Urinary bladder (tissue), 3 donors: ENCODE data around the genes CACHD1 and AK4.

DNA sequence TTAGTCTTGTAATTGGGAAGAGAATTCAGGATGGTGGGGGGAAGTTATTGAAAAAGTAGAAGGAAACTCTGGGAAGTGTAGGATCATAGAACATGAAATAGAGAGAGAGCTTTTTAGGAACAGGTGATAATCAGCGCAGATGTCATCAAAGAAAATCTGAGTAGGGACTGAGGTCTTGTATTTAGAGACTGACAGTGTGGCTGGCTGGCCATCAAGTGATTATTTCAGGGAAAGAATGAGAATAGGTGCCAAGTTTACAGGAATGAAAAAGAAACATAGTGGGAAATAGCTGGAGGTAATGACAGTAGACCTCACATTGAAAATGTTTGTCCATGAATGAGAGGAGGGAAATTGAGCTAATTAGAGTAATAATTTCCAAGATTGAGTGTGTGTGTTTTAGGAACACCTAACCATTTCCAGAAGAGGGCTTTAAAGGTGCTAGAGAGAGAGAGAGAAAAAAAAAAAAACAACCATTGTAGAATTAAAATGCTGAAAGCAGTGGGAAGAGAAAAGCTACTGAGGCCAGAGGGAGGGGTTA lies 120.2 kb upstream of the UBE2U start:
- PRO-cap = no peak
- RAMPAGE, long total RNA = no peak

DNA sequence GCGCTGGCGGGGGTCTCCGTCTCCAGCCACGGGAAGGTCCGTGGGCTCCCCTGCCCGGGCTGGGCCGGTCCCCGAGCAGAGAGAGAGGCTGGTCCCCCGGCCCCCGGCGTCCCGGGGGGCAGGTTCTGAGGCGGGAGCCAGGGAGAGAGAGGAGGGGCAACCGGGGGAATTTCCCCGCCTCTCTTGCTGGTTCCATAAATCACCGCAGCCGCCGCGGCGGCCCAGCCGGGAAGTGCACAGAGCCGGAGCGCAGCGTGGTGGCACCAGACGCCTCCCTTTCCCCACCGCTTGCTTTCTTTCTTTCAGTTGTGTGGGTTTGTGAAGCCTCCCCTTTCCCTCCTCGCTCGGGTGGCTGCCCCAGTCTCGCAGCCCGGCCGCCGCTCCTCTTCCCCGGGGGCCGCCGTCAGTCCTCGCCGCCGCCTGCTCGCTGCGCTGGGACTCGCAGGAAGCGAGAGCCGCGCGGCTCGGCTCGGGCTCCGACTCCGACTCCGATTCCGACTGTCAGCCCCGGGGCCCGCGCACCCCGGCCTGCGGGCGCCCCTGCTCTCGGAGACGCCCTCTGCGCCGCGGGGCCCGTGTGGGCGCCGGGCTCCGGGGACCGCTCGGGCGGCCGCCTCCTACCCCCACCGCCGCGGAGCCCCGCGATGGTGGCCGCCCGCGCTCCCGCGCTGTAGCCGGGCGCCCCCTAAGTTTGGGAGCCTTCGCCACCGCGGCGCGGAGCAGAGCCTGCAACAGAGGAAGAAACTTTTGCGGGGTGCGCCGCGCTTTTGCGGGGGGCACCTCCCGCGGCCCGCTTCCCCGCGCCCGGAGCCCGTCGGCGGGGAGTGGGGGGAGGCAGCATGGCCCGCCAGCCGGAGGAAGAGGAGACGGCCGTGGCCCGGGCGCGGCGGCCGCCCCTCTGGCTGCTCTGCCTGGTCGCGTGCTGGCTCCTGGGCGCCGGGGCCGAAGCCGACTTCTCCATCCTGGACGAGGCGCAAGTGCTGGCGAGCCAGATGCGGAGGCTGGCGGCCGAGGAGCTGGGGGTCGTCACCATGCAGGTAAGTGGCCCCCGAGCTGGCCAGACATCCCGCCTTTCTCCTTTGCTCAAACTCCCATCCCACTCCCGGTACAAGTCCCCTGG lies at the start of gene CACHD1:
Gene CACHD1, plus strand, starts transcription at position 224 of the 1,120 bp plus-strand sequence.
- PRO-cap = bidirectional peak, plus-strand start at position 224 of the sequence, minus-strand start at position 113 of the sequence
- RAMPAGE, long total RNA = no peak

DNA sequence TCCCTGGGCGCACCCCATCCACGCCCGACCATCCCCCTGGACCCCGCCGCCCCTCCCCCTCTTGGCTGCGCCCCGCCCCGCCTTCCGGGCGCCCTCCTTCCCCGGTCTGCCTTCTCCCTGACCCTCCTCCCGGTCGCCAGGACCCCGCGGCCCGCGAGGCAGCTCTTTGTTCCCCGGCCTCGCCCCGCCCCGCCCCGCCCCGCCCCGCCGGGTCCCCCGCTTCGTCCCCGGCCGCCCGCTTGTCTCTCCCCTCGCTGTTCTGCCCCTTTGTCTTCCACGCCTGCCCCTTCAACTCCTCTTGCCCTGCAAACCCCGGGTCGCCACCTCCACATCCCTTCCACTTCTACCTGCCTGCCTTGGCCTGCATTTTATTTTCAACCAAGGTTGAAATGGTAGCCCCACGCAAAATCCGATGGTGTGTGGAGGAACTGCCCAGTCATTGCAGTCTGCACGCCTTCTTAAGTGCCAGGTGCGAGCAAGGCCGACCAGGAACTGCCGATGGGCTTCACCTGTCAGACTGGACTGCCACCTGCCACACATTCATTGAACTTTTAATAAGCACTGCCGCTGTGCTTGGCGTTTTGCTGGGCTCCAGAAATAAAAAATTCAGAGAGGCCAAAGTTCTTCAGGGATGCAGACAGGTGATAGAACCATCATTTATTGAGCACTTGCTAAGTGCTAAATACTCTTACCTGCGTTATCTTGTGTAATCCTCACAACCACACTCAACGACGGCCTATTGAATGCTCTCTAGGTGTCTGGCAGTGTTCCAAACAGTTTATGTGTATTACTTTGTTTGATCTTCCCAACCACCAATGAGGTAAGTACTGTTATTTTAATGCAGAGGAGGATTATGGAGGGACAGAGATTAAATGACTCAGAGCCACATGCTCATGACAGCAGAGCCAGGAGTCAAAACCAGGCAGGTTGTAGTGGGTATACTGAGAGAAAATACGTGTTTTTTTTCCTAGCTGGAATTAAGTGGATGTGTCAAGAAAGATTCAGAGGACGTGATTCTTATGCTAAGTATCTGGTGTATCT lies 36.1 kb downstream of the CACHD1 start:
- PRO-cap = no peak
- RAMPAGE, long total RNA = no peak

GRCh38 chr1:64606243-64606867 lies 136.4 kb downstream of the CACHD1 start:
- PRO-cap = no peak
- RAMPAGE, long total RNA = no peak

- PRO-cap = unidirectional peak, minus-strand start at chr1:64745563
- RAMPAGE, long total RNA = no peak
Observed at GRCh38 chr1:64745238-64745604, 346 bp downstream of the RAVER2 start.

GRCh38 chr1:64844069-64844462 lies 99.2 kb downstream of the RAVER2 start:
- PRO-cap = no peak
- RAMPAGE, long total RNA = no peak

- PRO-cap = no peak
- RAMPAGE, long total RNA = no peak
Observed at GRCh38 chr1:64844623-64845021, 99.7 kb downstream of the RAVER2 start.

- PRO-cap = no peak
- RAMPAGE, long total RNA = no peak
Observed at GRCh38 chr1:64875997-64876605, 90.2 kb downstream of the JAK1 start.

GRCh38 chr1:64877105-64877710 lies 89.1 kb downstream of the JAK1 start:
- PRO-cap = no peak
- RAMPAGE, long total RNA = no peak

DNA sequence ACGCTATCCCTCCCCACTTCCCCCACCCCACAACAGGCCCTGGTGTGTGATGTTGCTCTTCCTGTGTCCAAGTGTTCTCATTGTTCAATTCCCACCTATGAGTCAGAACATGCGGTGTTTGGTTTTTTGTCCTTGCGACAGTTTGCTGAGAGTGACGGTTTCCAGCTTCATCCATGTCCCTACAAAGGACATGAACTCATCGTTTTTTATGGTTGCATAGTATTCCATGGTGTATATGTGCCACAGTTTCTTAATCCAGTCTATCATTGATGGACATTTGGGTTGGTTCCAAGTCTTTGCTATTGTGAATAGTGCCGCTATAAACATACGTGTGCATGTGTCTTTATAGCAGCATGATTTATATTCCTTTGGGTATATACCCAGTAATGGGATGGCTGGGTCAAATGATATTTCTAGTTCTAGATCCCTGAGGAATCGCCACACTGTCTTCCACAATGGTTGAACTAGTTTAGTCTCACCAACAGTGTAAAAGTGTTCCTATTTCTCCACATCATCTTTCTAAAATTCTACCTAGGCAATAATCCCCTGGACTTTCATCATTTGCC lies 47.1 kb downstream of the JAK1 start:
- PRO-cap = no peak
- RAMPAGE, long total RNA = no peak

DNA sequence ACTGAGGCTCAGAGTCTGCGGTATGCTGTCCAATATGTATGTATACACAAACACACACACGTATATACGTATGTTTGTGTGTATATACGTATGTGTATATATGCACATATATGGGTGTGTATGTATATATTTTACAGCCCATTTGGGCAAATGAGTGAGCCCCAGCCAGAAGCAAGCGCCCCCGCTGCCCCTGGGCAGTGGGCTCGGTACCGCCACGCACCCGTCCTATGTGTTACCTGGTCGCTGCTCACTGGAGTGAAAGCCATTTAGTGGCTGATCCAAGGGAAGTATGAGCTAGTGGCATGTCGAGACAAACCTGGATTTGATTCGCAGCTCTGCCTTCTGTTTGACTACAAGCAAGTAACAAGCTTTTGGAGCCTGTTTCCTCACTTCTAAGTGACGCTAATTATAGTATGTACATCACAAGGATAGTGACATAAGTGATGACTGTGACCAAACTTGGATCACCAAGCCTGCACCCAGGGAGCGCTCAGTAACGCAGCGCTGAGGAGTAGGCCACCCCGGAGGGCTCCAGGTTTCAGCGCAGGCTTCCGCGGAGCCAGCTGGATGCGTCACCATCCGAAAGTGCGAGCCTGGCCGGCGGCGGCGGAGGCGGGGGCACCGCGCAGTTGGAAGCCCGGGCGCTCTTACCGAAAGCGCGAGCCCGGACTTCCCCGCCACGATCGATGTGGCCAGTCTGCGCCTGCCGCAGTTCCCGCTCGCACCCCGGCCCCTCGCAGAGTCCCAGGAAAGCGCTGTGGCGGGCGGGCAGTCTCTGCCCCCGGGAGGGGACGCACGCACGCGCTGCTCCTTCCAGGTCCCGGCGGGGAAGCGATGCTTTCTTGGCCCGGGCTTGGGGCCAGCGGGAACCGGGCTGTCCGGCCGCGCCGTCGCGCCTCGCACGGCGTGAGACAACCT lies 36.0 kb upstream of the JAK1 start:
- PRO-cap = bidirectional peak, plus-strand start at position 470 of the sequence, minus-strand start at position 344 of the sequence; bidirectional peak, plus-strand start at position 682 of the sequence, minus-strand start at position 833 of the sequence
- RAMPAGE, long total RNA = no peak

GRCh38 chr1:65057708-65058098 lies 90.3 kb upstream of the AK4 start:
- PRO-cap = no peak
- RAMPAGE, long total RNA = no peak

- PRO-cap = bidirectional peak, plus-strand start at chr1:65066294, minus-strand start at chr1:65066197
- RAMPAGE, long total RNA = no peak
Observed at GRCh38 chr1:65065965-65066681, 81.9 kb upstream of the AK4 start.

- PRO-cap = bidirectional peak, plus-strand start at chr1:65066835, minus-strand start at chr1:65066757
- RAMPAGE, long total RNA = no peak
Observed at GRCh38 chr1:65066682-65067621, 81.1 kb upstream of the AK4 start.

DNA sequence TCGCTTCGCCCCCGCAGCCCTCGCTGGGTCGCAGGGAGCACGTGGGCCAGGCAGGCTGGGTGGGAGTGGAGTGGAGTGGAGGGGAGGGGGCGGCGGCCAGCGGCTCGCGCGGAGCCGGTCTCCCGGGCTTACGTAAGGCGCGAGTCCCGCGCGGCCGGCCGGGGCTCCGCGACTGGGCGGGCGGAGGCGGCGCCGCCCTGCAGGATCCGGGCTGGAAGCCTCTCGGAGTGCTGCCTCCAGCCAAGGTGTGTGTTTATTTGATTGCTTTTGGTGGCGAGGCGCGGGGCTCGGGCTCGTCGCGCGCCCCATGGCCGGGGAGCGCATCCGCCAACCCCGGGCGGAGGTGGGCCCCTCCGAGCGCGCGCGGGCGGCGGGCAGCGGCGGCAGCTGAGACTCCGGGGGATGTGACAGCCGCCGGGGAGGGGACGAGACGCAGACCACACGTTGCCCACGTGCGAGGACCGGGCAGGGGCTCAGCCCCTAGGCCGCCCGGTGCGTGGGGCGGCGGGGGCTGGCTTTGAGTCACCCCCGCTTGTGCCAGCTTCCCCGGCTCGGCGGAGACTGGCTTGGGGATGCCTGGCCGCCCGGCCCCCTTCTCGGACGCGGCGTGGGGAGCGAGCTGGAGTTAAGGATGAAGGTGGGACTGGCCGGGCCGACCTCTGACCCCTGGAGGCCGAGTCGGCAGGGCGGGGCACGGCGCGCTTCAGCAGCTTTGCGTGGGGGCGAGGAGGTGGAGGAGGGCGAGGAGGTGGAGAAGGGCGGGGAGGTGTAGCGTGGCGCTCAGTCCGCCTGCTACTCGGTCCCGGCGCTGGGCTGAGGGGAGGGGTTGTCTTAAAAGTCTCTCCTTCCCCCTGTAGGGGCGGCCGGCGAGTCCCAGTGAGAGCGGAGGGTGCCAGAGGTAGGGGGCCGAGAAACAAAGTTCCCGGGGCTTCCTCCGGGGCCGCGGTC lies at the start of gene AK4:
Gene AK4, plus strand, starts transcription at position 783 of the 948 bp plus-strand sequence.
- PRO-cap = unidirectional peak, plus-strand start at position 202 of the sequence; bidirectional peak, plus-strand start at position 414 of the sequence, minus-strand start at position 404 of the sequence; bidirectional peak, plus-strand start at position 783 of the sequence, minus-strand start at position 598 of the sequence
- RAMPAGE, long total RNA = no peak

- PRO-cap = no peak
- RAMPAGE, long total RNA = no peak
Observed at GRCh38 chr1:65150549-65150952, 2.5 kb downstream of the AK4 start.

DNA sequence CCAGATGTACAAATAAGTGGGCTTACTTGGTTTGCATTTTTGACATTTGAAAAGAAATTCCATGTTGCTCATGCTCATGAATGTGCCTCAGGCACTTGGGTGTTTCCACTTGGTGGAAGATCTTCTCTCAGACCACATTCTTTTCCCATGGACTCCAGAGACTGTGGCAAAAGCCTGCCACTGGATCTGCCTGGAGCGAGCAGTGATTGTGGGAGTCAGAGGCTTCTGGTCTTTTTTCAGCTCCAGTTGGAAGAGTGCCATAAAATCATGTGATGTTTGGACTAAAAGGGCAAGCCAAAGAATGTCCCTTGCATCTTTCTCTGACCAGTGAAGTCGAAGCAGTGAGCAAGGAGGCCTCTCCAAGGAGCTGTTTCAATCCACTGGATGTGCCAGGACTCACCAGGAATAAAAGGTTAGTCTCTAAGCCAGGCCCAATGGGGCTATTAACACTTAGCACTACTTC lies 61.4 kb upstream of the DNAJC6 start:
- PRO-cap = unidirectional peak, plus-strand start at position 327 of the sequence
- RAMPAGE, long total RNA = no peak

DNA sequence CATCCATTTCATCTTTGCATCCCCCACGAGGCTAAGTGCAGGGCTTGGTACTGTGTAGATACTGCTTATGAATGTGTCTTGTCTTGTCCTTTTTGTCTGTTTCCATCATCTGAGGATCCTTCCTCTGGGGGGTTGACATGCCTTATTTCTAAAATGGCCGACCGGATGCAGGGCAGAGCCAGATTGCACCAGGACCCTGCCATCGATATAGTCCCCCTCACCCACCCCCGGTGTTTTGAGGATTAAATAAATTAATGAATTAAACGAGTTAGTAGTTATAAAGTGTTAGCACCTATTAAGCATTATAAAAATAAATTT lies 53.6 kb upstream of the DNAJC6 start:
- PRO-cap = no peak
- RAMPAGE, long total RNA = no peak

DNA sequence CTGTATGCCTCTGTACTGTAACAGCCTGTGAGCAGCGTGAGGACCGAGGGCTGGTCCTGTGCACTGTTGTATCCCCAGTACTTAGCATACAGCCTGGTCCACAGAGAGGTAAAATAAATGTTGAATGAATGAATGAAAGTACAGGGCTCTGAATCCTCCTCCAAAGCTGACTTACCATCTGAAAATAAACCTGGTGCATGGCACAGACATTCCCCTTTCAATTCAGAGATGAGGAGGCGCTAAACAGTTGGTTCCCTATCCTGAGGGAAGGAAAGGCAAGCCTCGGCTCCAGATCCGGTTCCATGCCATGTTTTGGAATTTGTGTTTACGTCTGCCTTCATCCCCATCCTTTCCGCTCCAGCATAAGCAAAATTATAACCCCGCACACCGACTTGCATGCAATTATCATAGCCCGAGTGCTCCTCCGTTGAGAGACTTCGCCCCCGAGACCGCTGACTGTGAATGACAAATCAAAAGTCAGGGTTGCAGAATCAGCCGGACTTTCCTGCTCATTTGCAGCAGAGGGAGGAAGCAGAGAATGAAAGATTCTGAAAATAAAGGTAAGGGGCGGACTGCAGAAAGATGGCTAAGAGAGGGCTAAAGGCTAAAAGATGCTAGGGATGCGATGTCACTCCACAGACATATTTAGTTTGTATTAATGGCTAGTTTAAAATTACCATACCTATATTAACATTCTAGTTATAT lies 44.8 kb upstream of the DNAJC6 start:
- PRO-cap = no peak
- RAMPAGE, long total RNA = no peak

DNA sequence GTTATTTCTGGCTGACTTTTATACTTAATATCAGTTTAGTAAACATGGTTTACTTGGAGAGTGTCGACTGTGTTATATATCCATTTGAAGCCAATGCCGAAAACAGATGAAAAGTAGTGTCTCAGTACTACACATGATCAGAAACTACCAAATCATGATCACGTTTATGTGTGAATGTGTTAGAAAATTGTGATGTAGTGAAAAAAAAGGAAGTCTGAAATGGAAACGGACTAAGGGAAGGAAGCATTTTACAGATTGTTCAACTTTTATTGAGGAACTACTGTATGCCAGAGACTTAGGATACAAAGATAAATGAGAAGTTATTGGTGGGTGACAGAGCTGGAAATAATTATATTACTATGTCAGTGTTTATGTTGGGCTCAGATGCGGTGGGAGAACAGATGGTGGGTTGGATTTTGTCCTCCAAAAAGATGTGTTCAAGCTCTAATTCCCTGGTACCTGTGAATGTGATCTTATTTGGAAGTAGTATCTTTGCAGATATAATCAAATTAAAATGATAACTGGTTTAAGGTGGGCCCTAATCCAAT lies 1.3 kb downstream of the LEPR start:
- PRO-cap = no peak
- RAMPAGE, long total RNA = no peak